Testis (tissue), 5 donors: ENCODE data around the gene GOT2.

GRCh38 chr16:56994210-56994799 lies 4.9 kb downstream of the NLRC5 start:
- PRO-cap, 3 experiments = no peak in any of the 3 experiments
- RAMPAGE, long total RNA, 2 experiments = no peak in any of the 2 experiments
- RRBS = 94% methylated on average over 2 of the region's 6 CpGs

DNA sequence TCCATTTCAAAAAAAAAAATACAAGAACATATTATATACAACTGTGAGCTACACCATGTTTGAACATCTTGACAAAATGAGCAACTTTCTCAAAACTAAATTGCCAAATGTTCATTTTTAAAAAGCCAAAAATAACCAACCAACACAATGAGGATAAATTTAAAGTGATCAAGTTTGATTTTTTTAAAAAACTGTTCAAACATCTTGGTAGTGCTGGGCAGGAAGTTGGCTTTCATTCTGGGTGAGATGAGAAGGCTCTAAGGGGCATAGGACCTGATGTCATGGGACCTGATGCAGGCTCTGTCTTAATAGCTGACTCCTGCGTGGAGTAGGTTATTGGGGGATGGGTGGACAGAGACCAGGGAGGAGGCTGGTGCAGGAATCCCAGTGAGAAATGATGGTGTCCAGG lies 20.2 kb downstream of the NLRC5 start:
- PRO-cap, 3 experiments = no peak in any of the 3 experiments
- RAMPAGE, long total RNA, 2 experiments = no peak in any of the 2 experiments
- RRBS = no CpG with 5 or more reads among the region's 1 CpG

DNA sequence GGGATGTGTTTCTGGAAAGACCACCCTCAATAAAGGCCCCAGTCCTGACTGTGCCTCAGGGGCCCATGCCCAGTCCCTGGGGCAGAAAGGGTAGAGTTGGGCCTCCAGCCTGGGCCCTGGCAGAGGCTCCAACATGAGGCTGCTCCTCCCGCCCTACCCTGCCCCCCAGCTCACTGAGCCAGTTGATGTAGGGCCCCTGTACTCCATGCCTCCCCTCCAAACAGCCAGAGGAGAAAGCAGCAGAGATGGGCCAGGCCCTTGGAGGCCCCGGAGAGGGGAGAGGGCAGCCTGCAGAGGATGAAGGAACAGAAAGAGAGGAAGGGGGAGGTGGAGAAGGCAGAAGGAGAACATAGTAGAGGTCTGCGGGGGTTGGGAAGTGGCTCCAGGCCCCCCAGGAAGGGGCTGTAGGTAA lies 42.2 kb upstream of the CPNE2 start:
- PRO-cap, 3 experiments = no peak in any of the 3 experiments
- RAMPAGE, long total RNA, 2 experiments = no peak in any of the 2 experiments
- RRBS = no CpG with 5 or more reads among the region's 3 CpGs

DNA sequence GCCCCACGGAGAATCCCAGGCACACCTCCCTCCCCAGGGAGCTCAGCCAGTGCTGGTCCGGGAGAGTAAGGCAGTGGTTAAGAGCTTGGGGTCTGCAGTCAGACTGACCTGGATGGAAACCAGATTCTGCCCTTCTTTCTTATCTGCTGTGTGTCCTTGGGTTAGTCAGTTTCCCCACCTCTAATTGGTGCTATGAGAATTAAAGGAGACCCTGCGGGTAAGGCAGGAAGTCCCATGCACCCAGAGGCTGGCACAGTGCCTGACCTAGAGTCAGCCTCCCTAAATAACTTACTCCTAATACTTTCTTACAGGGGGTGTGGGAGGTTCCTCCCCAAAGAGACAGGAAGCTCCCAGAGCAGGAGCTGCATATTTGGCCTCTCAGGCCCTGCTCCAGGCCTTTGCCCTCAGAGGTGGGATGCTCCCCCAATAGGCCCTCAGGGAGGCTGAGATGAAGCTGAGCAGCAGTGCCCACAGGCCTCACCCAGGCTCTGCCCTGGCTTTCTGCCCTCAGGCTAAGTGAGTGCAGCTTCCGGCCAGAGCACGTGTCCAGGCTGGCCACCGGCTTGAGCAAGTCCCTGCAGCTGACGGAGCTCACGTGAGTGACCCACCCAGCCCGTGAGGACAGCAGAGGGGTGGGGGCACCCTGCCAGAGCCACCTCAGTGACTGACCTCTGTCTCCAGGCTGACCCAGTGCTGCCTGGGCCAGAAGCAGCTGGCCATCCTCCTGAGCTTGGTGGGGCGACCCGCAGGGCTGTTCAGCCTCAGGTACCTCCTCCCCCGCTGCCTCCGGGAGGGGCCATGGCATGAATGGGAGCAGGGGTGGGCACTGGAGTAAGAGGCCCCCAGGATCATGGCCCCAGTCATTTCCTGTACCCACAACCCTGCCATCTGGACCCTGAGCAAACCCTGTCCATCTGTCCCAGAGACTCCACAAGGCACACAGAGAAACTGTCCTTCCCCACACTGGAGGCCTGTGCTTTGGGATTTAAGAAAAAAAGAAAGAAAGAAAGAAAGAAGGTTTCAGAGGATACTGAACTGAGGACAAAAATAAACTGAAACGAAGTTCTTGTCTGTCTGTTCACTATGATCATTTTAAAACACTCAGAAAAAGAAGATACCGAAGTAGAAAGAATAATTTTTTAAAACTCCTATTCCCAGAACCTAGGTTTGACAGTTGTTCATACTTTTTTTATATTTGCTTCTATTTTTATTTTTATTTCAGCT lies 31.0 kb upstream of the CPNE2 start:
- PRO-cap, 3 experiments = peak in 2 of 3 experiments; most common plus-strand start position 611 of the sequence (in 2); most common minus-strand start position 490 of the sequence (in 2)
- RAMPAGE, long total RNA, 2 experiments = no peak in any of the 2 experiments
- RRBS = no CpG with 5 or more reads among the region's 15 CpGs

- PRO-cap, 3 experiments = no peak in any of the 3 experiments
- RAMPAGE, long total RNA, 2 experiments = no peak in any of the 2 experiments
- RRBS = no CpG with 5 or more reads among the region's 11 CpGs
Observed at GRCh38 chr16:57255359-57256160, 10.5 kb downstream of the ARL2BP start.

- PRO-cap, 3 experiments = no peak in any of the 3 experiments
- RAMPAGE, long total RNA, 2 experiments = no peak in any of the 2 experiments
- RRBS = no CpG with 5 or more reads among the region's 14 CpGs
Observed at GRCh38 chr16:57609371-57610283, 18.8 kb upstream of the ADGRG1 start.

DNA sequence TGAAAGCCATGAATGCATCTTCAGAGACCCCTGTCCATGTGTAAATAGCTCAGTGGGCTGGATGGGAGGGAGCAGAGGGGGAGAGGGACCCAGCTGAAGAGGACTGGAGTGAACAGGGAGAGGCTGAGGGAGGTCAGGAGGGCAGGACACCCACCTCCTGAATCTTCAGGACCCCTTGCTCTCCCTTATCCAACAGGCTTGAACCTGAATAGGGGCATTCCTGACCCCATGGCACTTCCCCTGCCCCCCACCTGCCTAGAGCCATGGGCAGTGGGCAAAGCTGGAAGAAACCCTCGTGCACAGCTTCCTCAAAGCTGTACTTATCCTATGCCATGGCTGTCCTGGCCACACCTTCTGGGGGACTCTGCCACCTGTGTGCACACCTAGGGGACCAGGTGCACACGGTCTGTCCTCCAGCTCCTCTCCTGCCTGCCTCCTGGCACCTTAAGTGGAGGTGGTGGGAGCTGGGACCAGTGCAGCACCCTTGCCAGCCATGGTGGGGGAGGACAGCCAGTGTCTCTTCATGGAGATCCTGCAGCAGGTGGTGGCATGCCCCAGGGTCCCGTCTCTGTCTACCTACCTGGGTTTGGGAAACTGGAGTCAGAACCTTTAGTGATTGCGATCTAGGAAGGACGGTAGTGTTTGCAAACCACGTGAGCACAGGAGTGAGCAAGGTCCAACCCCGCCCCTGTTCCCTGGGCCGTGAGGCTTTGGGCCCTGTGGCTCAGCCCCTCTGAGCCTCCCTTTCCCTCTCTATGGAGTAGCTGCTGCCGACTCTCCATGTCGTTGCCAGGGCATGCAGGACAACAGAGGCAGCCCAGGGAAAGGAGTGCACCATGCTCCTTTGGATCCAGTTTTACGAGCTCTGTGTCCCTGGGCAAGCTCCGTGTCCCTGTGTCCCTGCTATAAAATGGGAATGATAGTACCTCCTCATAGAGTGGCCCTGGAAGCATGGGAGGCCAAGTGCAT lies 6.8 kb downstream of the ADGRG1 start:
- PRO-cap, 3 experiments = no peak in any of the 3 experiments
- RAMPAGE, long total RNA, 2 experiments = no peak in any of the 2 experiments
- RRBS = no CpG with 5 or more reads among the region's 12 CpGs

DNA sequence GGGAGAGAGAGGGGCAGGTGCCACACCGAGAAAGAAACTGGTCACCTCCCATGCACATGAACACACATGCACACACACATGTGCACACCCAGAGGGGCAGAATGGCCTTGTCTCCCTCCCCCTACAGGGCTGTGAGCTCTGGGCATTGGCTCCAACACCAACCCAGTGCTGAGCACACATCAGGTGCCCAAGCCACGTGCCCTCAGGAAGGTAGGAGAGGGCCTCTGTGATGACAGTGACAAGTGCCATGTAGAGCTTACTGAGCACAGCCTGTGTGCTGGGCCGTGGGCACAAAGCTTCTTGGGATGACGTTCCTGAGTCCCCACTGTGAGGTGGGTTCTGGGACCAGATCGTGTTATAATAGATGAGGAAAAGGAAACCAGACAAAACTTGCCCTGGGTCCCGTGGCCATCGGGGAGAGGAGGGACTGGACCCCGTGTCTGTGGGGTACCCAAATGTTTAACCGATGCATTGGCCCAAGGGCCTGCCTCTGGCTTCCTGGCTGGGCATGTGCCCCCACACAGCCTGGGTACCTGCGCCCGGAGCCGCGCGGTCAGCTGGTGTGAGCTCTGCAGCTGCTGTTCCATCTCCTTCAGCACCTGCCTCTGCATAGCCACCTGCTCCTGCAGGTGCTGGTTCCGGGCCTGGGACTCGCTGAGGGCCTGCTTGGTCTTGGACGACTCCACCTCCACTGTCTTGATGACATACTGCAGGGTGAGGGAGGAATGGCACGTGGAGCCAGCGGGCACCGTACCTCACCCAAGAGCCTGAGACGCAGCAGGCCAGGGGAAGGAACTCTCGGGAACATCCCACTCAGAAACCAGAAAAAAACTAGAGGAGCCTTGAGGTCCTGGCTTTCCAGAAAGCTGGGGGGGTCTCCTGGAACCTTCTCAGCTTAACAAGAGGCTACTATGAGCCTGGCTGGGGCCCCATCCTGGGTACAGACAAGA lies 32.0 kb downstream of the KIFC3 start:
- PRO-cap, 3 experiments = no peak in any of the 3 experiments
- RAMPAGE, long total RNA, 2 experiments = no peak in any of the 2 experiments
- RRBS = 93% methylated on average over 5 of the region's 22 CpGs

DNA sequence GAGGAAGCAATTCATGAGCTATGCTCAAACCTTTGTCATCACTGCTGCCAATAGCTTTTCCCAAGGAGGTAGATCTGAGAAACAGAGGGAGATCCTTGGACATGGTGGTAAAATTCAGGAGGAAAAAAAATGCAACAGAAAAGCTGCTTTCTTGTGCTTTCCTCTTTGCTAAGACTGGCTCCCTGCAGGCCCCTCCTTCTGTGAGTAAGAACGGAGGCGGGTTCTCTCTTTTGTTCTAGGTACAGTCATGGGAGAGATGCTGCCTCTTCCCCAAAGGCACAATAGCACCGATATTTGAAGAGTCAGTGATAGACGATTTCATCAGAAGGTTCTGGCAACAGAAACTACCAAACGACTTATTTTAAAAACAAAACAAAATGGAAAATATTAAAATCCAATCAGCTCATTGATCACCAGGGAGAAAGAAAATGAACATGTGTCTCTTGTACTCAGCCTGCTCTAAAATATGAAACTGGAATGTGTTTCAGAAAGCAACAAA lies 32.6 kb upstream of the KIFC3 start:
- PRO-cap, 3 experiments = no peak in any of the 3 experiments
- RAMPAGE, long total RNA, 2 experiments = no peak in any of the 2 experiments
- RRBS = no CpG with 5 or more reads among the region's 5 CpGs

DNA sequence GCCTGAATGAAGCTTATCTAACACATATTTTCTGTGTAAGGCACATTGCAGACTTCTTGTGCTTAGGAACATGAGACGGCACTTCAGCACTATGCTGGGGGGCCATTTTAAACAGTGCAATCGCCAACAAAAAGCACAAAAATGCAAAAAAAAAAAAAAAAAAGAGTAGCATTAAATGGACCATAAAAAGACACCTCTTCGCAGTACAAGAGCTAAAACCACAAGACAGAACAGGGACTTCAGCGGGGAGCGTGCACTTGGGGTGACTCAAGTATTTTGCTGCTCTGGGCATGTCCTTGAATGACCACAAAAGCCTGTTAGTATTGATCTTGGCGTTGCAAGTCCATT lies 79.0 kb downstream of the CNGB1 start:
- PRO-cap, 3 experiments = no peak in any of the 3 experiments
- RAMPAGE, long total RNA, 2 experiments = no peak in any of the 2 experiments
- RRBS = no CpG with 5 or more reads among the region's 6 CpGs

DNA sequence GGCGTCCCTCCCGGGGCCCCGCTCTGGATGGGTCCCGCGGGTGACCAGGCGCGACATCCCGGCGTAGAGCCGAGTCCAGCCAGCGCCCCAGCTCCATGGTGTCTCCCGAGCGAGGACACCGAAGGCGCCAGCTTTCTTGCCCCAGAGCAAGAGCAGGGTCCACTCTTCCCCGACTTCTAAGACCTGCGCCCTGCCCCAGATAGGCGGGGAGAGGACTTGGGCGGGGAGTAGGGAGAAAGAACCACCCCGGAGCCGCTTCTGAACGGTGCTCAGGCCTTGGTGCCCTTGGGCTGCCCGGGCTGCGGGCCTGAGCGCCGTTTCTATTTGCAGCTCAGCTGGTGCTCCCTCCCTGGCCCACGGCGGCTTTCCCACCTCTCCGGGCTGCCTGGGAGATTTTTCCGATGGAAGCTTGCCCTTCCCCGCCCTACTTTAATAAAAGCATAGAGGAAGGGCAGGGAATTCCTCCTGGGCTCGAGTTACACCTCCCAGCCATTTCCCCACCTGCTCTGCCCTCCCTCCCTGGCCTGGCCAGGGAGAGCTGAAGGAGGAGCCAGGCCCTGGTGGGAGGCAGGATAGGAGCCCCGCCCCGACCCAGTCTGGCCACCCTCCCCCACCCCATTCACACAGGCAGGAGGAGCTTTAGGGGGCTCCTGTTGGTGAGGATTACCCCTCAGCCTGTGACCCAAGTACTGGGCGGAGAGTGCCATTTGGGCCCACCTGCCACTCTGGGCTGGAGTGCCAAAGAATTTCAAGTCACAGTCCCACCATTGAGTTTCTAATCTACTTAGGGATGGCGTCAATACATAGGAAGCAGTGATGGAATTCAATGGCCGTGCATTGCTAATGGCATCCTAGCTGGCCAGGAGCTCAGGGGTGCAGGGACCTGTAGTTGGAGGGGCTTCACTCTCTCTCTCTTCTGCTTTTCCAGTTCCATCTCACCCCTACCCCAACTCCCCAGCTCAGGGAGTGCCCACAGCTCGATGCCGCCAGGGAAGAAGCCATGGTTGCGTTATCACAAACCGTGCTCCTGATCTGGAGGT lies 2.0 kb downstream of the MMP15 start:
- PRO-cap, 3 experiments = peak in 3 of 3 experiments; most common minus-strand start position 508 of the sequence (in 2)
- RAMPAGE, long total RNA, 2 experiments = no peak in any of the 2 experiments
- RRBS = 4% methylated on average over 17 of the region's 41 CpGs

DNA sequence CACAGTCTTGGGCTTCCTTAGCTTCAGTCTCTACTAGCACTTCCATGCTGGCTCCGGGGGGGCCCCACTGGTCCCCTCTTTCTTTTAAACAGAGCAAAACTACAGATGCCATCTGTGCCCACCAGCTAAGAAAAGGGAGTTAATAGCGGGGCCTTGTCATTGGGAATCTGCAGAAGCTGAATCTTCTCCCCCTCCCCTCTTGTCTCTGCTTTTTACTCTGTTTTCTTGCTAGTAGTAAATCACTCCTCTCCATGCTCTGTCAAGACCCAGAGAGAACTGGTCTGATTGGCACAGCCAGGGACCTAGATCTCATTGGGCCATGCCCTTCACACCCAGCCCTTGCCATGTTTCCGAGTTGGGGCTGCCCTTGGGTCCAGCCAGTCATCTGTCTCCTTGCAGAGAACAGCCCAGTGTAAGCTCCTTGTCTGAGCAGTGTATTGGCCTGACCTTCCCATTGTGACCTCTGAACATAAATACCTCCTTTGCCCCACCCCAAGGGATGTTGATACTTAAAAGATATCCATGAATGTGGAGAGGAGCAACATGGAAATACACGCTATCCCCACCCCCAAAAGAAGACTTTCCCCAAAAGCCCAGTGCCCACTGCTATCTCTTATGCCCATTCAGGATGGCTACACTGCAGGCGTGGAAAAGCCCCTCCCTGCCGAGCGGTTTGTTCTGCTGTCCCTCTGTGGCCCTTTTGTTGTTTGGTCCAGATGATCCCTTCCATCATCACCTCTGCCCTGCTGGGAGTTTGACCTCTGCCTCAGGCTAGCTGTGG lies 3.9 kb downstream of the MMP15 start:
- PRO-cap, 3 experiments = no peak in any of the 3 experiments
- RAMPAGE, long total RNA, 2 experiments = no peak in any of the 2 experiments
- RRBS = no CpG with 5 or more reads among the region's 7 CpGs

DNA sequence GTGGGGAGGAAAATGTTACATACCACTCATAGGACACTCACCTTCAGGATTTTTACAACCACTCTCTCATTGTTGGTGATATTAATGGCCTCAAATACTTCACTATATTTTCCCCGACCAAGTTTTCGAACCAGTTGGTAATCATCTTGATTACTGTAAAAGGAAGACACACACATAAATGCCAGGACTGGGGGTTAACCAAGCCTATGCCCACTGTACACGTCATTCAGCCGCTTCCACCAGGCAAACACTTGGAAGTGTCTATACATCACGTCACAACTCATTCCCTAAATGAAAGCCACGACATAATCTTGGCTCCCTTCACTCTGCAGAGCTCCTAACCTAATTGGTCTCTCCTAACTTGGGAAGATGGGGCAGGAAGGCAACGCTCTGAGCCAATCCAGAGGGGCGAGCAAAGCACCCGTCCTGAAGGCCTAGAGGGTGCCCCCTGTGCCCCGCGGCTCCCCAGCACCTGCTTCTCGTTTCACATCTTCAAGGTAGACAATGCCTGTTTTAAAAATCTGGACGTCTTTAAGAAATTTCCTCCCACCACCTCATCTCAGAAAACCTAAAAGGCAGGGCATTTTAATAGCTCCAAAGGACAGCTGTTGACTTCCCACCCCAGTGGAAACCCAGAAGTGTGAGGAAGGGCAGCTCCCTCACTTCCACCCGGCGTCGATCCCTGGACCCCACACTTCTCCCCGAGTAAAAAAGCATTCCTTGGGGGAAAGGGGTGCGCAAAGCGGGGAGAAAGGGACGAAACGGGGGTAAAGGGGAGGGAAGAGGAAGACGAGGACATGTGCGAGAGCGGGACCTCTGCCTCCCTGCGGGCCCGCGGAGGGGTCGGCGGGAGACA lies 986 bp downstream of the CSNK2A2 start:
- PRO-cap, 3 experiments = peak in 1 of 3 experiments; most common plus-strand start position 359 of the sequence (in 1); most common minus-strand start position 228 of the sequence (in 1)
- RAMPAGE, long total RNA, 2 experiments = start-site peak on the plus strand in 1 of 2 experiments, centred at position 348 of the sequence, 41 reads per replicate
- RRBS = no CpG with 5 or more reads among the region's 29 CpGs

GRCh38 chr16:58409325-58409844 lies 17.1 kb downstream of the GINS3 start:
- PRO-cap, 3 experiments = peak in 2 of 3 experiments; most common plus-strand start chr16:58409593 (in 1); most common minus-strand start chr16:58409584 (in 1)
- RAMPAGE, long total RNA, 2 experiments = no peak in any of the 2 experiments
- RRBS = no CpG with 5 or more reads among the region's 5 CpGs

DNA sequence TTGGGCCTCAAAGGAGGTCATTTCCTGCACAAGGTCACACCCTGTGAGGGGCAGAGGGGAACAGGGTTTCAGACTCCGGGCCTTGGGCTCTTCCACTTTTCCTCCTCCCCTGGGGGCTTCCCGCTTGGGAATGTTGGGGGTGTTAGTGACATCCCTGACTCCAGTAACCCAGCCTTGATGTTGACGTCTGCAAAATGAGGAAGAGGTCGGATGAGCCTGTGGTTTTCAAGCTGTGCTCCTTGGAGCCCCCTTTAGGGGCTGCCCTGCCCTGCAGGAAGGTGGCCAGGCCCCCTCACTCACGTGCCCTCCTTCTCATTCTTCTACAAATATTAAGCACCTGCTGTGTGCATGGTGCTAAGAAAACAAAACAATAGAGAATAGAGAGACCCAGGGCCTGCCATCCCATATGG lies 7.2 kb downstream of the NDRG4 start:
- PRO-cap, 3 experiments = no peak in any of the 3 experiments
- RAMPAGE, long total RNA, 2 experiments = no peak in any of the 2 experiments
- RRBS = no CpG with 5 or more reads among the region's 5 CpGs

GRCh38 chr16:58551511-58551900 lies 36.2 kb downstream of the SETD6 start:
- PRO-cap, 3 experiments = no peak in any of the 3 experiments
- RAMPAGE, long total RNA, 2 experiments = no peak in any of the 2 experiments
- RRBS = no CpG with 5 or more reads among the region's 3 CpGs

DNA sequence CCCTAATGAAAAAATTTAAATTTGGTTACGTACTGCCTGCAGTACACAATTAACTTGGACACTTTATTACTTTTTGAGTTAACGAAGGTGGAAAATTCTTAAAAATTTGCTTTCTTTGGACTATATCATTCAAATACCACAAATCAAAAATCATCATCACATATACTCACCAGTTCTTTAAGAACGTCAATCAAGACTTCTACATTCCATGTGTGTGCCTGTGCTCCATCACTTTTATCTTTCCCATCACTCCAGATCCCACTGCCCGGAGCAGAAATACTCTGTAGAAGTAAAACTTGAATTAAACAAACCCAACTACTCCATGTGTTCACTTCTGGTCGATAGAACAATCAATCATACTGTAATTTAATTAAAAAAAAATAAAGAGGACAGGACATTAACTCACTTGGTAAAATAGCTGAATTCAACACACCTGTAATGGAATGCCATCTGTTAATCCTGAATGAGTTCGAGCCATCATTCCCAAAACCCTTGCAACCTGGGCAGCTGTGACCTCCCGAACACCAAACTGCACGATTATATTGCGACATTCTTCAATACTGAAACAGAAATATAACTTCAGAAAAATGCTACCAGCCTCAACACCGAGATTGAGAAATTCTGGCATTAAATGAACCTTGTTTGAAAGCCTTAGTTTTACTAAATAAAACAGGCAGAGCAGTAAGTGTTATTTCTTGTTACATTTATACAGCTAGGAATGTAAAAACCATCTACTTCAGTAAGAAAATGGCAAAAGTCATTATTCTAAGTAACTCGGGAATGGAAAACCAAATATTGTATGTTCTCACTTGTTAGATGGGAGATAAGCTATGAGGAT lies 46.8 kb downstream of the CNOT1 start:
- PRO-cap, 3 experiments = no peak in any of the 3 experiments
- RAMPAGE, long total RNA, 2 experiments = no peak in any of the 2 experiments
- RRBS = no CpG with 5 or more reads among the region's 11 CpGs

- PRO-cap, 3 experiments = no peak in any of the 3 experiments
- RAMPAGE, long total RNA, 2 experiments = no peak in any of the 2 experiments
- RRBS = no CpG with 5 or more reads among the region's 13 CpGs
Observed at GRCh38 chr16:58726991-58727873, 6.9 kb downstream of the GOT2 start.

DNA sequence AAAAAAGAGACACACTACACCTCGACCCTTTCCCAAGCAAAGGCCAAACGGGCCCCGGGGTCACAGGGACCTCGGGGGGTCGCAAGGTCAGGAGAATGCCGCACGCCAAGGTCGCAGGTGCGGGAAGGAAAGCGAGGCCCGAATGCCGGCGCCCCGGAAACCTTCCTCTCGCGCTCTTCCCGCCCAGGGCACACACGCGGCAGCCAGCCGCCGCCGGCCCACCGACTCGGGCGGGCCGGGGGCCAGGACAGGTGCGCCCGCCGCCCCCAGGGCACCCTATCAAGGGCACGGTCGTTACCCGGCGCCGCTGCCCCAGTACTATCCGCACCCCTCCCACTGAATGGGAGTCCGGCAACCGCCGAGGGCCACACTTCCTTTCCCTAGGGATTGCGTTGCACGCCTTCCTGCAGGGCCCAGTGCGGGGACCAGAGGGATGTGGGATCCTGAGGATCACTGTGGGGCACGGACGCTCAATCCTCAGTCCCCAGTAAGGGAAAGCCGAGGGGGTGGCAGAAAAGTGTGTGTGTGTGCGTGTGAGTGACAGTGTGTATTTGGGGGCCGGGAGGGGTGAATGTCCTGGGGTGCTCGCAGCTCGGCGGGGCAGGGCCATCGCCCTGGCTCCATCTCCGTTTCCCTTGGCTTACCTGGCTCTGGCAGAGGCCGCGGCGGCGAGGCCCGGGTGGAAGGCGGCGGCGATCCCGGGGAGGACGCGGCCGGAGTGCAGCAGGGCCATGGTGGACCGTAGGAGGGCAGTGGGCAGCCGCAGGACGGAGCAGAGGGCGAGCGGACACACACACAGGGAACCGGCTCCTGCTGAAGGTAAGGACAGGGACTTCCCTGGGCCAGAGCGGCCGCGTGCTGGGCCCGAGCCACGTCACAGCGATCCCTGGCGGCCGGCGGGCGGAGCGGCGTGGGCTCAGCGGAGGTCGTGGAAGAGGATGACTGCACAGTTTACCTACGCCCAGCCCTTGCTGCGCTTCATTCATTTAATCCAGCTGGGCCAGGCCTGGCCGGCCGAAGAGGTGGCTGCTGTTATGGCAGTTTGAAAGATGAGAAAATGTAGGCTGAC lies at the start of gene GOT2:
Gene GOT2 (minus strand): TSS at position 821 of the 1,069 bp plus-strand sequence.
- PRO-cap, 3 experiments = peak in 3 of 3 experiments; most common plus-strand start position 919 of the sequence (in 3); most common minus-strand start position 812 of the sequence (in 3)
- RAMPAGE, long total RNA, 2 experiments = start-site peak on the minus strand in 2 of 2 experiments, centred at positions 784 to 791 of the sequence, 646 to 1,213 reads per replicate
- RRBS = 1% methylated on average over 52 of the region's 87 CpGs

- PRO-cap, 3 experiments = no peak in any of the 3 experiments
- RAMPAGE, long total RNA, 2 experiments = no peak in any of the 2 experiments
- RRBS = no CpG with 5 or more reads among the region's 2 CpGs
Observed at GRCh38 chr16:60259675-60260027, 1525.5 kb upstream of the GOT2 start.